ENCODE results near the genes NECAP2 and ATP13A2.

- RAMPAGE, long total RNA, result no peak
- RRBS, result no CpG with 5 or more reads among the region's 8 CpGs
Measured at GRCh38 chr1:16150674-16151089, 5.2 kb downstream of the EPHA2 start.

DNA sequence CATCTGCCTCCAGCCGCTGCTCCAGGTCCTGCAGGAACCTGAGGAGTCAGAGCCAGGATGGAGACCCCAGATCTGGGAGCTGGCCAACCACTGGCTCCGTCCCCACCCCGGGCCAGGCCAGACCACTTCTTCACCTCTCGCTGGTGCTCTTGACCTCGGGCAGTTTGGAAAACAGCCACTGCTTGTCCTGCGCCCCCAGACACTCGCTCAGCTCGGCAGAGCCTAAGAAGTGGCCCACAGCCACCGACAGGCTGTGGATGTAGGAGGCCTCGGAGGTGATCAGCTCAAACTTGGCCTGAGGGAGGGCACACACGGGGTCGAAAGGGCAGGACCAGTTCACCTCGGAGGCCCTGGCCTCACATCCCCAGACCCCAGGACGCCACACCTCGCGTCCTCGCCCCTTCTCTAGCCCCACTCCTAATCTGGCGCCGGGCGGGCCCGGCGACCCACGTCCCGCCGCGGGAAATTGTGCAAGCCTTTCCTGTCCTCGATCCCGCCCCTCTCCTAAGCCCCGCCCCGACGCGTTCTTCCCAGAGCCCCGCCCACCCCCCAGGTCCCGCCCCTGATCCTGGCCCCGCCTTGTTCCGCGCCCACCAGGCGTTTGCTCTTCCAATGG, 6.3 kb downstream of the ARHGEF19 start:
- RAMPAGE, long total RNA, result no peak
- RRBS, result no CpG with 5 or more reads among the region's 38 CpGs

GRCh38 chr1:16207375-16208058, 4.9 kb downstream of the ARHGEF19 start:
- RAMPAGE, long total RNA, result no peak
- RRBS, result 55% methylated on average over 2 of the region's 41 CpGs

GRCh38 chr1:16228252-16228912, 8.6 kb downstream of the CPLANE2 start:
- RAMPAGE, long total RNA, result no peak
- RRBS, result no CpG with 5 or more reads among the region's 24 CpGs

- RAMPAGE, long total RNA, result start-site peak on the plus strand at chr1:16440704-16440753, 1,642 and 1,122 reads in 2 replicates
- RRBS, result no CpG with 5 or more reads among the region's 48 CpGs
Measured at GRCh38 chr1:16440118-16440889, at the start of gene NECAP2. Gene NECAP2 (plus strand): TSS chr1:16440724.

DNA sequence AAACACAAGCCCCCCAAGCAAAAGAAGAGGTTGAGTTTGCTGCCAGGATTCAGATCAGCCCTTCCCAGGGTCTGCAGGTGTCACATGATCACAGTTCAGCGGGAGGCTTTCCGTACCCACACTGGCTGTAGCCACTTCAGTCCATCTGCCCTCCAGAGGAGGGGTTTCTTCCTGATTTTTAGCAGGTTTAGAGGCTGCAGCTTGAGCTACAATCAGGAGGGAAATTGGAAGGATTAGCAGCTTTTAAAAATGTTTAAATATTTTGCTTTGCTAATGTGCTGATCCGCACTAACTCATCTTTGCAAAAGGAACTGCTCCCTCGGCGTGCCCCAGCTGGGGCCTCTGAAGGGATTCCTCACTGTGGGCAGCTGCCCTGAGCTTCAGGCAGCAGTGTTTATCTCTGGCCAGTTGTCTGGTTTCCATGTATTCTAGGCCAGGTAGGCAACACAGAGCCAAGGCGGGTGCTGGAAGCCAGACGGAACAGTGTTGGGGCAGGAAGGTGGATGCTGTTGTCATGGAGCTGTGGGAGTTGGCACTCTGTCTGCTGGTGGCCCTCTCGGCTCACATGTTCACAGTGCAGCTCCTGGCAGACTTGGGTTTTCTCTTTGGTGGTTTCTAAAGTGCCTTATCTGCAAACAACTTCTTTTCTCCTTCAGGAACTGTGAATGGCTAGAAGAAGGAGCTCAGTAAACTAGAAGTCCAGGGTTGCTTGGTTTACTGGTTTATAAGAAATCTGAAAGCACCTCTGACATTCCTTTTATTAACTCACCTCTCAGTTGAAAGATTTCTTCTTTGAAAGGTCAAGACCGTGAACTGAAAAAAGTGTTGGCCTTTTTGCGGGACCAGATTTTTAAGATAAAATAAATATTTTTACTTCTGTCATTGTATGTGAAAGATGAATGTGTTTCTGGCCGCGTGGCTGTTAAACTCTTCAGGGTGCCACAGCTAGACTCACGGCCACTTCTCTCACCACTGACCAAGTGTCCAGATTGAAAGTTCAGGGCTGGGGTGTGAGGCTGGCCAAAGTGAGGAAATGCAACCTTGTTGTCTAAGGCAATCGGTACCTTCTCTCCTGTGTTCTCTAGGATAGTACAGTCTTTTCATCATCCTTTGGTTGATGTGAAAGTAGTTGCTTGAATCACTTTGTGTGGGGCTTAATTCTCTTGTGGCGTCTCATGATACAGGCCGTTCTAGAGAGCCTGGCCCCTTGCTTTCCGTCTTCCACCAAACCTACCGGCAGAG, 19.1 kb downstream of the NECAP2 start:
- RAMPAGE, long total RNA, result no peak
- RRBS, result no CpG with 5 or more reads among the region's 18 CpGs

DNA sequence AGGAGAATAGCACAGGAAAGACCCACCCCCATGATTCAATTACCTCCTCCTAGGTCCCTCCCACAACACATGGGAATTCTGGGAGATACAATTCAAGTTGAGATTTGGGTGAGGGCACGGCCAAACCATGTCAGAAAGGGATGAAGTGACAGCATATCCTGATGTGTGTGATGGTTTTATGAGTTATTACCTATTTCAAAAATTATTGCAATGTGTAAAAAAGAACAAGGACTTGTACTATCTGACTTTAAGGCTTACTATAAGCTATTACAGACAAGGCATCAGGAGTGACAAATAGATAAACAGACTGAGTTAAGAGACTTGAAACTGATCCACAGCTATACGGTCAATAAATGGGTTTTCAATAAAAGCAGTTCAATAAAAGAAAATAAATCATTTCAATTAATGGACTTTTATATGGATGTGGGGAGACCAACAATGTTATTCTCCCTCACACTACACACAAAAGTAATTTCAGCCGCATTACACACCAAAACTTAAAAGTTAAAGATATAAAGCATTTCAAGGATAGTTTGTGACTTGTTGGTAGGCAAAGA, 97.3 kb downstream of the NECAP2 start:
- RAMPAGE, long total RNA, result no peak
- RRBS, result no CpG with 5 or more reads among the region's 3 CpGs

- RAMPAGE, long total RNA, result no peak
- RRBS, result no CpG with 5 or more reads among the region's 8 CpGs
Measured at GRCh38 chr1:16639267-16640051, 198.9 kb downstream of the NECAP2 start.

DNA sequence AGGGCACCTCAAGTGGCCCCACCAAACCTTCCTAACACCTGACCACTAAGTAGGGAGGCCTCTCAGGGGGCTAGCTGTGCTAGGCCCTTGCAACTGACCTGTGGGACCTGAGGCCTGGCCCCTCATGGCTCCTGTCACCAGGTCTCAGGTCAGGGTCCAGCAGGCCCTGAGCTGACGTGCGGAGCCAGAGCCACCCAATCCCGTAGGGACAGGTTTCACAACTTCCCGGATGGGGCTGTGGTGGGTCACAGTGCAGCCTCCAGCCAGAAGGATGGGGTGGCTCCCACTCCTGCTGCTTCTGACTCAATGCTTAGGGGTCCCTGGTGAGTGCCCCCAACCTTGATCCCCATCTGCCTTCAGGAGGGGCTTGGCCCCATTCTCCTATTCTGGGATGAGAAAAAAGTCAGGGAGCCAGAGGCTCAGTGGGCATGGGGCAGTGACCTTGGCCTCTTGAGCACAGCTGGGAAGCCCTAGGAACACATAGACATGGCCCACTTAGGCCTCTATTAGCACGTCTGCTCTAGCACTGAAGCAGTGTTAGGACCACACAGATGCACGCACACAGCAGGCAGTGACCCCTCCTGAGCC, 204.9 kb downstream of the NECAP2 start:
- RAMPAGE, long total RNA, result no peak
- RRBS, result no CpG with 5 or more reads among the region's 6 CpGs

DNA sequence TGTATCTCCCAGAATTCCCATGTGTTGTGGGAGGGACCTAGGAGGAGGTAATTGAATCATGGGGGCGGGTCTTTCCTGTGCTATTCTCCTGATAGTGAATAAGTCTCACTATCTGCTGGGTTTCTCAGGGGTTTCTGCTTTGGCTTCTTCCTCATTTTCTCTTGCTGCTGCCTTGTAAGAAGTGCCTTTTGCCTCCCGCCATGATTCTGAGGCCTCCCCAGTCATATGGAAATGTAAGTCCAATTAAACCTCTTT, 51.8 kb upstream of the CROCC start:
- RAMPAGE, long total RNA, result no peak
- RRBS, result no CpG with 5 or more reads among the region's 2 CpGs

GRCh38 chr1:16896473-16897106, 25.1 kb upstream of the CROCC start:
- RAMPAGE, long total RNA, result no peak
- RRBS, result 12% methylated on average over 3 of the region's 24 CpGs

DNA sequence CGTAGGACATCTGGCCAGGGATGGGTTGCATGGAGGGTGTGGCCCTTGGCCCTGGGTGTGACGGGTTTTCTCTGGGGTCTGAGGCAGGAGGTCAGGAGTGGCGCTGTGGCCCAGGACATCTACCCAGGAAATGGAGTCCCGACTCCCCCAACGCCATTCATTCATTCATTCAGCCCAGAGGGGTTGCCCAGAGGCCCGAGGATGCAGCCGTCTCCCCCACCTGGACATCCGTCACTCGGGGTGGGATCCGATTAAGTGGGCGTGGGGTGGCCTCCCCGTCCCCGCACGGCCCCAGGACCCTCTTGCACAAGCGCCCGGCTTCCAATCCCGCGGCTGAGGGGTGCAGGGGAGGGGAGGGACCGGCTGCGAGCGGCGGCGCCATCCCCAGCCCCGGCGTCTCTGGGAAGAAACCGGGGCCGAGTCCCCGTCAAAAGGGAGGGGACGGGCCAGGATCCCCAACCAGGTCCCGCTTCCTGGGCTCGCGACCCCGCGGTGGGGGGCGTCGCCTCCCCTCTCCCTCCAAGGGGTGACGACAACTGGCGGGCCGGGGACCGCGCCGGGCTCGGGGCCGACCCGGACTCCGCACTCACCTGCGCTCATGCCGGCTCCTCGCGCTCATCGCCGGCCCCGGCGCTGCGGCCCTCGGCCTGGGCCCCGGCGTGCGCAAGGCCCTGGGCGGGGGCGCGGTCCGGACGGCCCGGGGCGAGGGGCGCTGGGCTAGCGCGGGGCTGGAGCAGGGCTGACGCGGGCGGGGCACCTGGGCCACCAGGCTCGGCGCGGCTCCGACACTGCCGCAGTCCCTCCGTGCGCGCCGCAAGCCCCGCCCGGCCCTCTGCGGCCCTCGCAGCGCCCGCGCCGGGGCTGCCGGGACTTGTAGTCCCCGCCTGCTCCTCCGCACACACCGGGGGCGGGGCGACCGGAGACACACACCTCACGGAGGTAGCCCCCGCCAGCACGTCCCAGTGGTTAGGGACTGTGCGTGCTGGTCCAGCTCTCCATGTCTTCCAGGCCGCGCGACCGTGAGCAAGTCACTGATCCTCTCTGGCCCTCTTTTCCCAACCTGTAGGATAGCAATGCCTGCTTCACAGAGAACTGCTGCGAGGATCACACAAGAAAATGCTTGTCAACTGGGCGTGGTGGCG, at the start of gene ATP13A2:
ATP13A2 (minus strand) TSS at position 790 of the 1,142 bp plus-strand sequence.
- RAMPAGE, long total RNA, result no peak
- RRBS, result 2% methylated on average over 7 of the region's 107 CpGs

DNA sequence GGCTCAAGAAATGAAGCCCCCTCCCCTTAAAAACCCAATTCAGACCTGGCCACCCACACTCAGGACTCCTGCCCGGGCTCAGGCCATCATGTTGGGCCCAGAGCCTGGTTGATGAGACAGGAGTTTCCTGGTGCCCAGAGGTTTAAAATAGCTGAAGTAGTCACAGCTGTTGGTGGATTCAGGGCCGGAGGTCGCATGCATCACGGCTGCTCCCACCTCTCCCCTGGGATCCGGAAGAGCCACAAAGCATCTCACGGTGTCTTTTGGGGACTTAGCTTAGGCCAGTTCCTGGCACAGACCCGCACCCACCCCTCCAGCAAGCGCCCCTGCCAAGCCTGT, 2.6 kb upstream of the PADI2 start:
- RAMPAGE, long total RNA, result no peak
- RRBS, result 72% methylated on average over 4 of the region's 8 CpGs

DNA sequence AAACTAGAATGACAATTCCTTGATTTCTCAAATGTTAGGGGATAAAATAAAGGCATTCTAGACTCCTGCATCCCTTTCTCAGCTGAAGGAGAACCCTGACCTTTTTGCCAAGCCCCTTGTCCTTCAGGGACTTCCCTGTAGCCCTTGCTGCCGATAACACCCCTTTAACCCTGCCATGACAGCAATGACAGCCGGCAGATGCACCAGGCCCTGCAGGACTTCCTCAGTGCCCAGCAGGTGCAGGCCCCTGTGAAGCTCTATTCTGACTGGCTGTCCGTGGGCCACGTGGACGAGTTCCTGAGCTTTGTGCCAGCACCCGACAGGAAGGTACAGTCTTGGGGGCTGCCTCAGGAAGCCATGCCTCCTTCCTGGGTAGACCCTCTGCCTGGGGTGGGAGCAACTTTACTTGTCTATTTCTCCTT, 16.2 kb upstream of the PADI6 start:
- RAMPAGE, long total RNA, result no peak
- RRBS, result no CpG with 5 or more reads among the region's 6 CpGs

- RAMPAGE, long total RNA, result no peak
- RRBS, result no CpG with 5 or more reads among the region's 25 CpGs
Measured at GRCh38 chr1:17420022-17421053, 19.1 kb downstream of the RCC2 start.

DNA sequence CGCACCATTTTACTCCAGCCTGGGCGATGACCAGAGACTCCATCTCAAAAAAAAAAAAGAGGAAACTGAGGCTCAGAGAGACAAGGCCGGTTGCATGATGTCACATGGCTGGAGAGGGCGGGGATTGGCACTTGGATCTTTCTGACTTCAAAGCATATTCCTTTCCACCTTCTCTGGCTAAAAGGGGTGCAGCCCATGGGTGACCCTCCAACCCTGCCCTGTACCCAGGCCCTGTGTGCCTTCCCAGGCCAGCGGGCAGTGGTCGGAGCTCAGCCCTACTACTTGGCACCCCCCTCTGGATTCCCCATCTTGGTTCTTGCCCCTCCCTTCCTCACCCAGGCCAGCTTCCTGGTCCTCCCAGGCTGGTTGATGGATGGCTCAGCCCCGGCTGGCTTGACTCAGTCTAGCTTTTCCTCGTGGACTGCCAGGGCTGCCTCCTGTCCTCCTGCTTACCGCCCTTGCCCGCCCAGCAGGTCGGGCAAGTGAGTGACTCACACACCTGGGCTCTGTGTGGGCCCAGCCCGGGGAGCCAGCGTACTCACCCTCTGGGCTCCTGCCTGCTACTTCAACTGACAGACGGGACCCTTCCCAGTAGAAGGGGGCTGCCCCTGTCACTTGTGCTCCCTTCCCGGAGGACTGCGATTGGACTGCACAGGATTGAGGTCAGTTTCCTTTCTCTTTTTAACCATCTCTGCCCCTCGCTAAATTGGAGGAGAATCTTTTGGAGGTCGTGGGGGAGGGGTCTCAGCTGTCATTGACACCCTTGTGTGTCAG, 19.5 kb upstream of the ARHGEF10L start:
- RAMPAGE, long total RNA, result no peak
- RRBS, result no CpG with 5 or more reads among the region's 18 CpGs

- RAMPAGE, long total RNA, result no peak
- RRBS, result no CpG with 5 or more reads among the region's 4 CpGs
Measured at GRCh38 chr1:17525010-17525386, 14.5 kb upstream of the ARHGEF10L start.

DNA sequence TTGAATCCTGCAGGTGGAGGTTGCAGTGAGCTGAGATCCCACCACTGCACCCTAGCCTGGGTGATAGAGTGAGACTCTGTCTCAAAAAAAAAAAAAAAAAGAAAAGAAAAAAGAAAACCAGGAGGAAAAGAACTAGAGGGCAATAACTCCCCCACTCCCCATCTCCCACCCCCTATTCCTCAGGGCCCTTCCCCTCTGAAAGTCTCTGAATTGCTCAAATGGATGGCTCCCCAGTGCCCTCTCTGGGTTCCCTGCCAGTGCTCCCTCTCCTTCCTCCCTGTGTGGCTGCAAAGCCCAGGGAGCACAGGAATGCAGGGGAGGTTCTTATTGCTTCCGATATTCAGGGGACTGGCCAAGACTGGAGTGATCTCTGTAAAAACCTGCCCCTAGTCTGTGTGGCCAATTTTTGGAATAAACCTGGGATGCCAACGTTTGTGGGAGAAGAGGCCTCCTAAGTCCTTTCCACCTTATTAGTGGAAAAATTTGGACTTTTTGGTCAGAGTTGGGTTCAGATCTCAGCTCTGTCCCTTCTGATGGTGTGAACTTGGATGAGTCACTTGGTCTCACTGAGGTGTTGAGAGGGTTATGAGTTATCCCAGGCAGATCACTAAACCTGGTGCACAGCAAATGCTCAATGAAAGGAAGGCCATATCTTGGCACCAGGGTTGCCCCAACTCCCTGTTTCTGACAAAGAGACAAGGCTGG, 13.4 kb upstream of the ARHGEF10L start:
- RAMPAGE, long total RNA, result no peak
- RRBS, result no CpG with 5 or more reads among the region's 2 CpGs

- RAMPAGE, long total RNA, result no peak
- RRBS, result 3% methylated on average over 1 of the region's 21 CpGs
Measured at GRCh38 chr1:17539121-17539485, 395 bp upstream of the ARHGEF10L start.

DNA sequence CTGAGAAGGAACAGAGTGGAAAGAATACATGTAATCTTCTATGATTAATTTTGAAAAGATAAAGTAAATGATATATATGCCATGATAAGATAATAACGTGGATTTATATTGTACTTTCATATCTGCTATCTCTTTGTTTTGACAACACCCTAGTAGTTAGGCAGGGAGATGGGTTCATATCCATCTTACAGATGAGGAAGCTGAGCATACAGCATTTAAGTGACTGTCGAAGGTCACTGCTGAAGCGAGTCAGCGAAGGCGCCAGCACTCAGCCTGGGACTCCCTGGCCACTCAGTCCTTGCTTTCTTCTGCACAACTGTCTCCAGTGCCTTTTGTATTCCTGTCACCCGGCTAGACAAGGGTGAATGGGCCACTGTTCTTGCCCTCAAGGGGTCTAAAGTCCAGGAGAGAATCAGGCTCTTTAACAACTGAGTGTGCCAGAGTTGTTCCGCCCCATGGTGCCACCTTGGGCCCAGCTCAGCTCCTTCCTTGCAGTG, 3.1 kb downstream of the ARHGEF10L start:
- RAMPAGE, long total RNA, result no peak
- RRBS, result no CpG with 5 or more reads among the region's 7 CpGs

Data from kidney epithelial cell (primary cell).